H9 (cell line): ENCODE results near the gene CIAO2A.

DNA sequence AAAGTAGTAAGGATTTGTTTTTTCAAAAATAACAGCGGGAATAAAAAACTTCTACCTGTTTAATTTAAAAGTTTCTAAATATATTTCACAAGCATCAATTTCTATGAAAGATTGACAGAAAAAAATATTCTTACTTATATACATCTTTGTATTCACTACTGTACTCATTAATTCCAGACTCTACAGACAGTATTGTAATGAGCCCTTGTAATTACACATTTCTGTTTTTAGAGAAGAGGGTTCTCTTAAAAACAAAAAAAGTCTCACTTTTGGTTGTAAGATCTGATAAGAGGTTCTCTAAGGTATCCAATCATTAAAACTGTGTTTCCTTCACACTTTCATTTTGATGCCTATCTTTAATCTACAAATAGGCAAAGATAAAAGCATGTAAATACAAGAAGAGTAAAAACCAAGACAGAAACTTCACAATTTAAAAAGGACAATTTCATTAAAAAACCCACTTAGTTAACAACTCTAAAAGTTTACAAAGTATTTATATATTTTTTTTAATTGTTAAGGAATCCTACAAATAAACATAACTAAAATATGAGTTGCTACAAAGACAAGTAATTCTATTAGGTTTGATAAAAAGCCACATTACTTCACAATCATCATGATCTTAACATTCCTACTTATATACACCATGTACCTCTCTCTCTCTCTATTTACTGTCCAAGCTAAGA is 75.7 kb downstream of the FBXL22 start:
- PRO-cap: no peak

DNA sequence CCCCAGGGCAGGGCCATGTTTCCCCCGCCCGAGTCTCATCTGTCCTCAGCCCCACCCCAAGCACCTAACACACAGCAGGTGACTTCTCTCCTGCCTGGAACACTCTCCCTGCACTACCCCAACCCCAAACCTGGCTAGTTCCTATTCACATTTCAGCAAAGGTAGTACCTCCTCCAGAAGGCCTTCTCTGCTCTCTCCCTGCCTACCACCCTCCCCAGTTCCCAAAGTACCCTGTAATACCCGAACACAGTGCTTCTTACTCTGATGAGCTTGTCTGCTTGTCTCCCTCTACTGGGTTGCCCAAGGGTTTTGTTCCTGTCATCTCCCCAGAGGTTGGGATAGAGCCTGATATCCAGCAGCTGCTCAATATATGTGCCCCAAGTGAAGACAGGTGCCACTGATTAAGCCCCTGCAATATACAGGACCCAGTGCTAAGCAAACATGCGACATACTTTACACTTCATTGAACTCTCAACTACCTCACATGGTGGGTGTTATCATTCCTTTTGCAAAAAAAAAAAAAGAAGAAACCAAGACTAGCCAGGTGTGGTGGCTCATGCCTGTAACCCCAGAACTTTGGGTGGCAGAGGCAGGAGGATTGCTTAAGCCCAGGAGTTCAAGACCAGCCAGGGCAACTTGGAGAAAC is 103.6 kb downstream of the DAPK2 start:
- PRO-cap: no peak

DNA sequence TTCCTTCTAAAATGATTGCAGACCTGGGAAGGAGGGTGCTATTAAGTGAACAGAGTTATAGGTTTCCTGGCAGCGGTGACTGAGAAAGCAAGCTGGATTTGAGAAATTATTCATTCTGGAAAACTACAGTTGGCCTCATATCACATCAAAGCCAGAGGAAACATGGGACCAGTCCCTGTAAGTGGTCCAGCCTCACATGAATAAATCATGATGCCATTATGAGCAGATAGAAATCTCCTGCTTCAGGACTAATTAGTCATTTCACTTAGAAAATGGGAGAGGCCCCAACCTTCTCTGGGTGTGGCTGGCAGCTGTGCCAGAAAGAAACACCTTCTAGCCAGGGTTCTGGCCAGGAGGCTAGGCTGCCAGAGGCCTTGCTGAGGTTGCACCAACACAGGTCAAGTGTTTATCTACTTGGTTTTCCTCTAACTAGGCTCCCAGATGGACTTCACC is 32.6 kb downstream of the DAPK2 start:
- PRO-cap: no peak

DNA sequence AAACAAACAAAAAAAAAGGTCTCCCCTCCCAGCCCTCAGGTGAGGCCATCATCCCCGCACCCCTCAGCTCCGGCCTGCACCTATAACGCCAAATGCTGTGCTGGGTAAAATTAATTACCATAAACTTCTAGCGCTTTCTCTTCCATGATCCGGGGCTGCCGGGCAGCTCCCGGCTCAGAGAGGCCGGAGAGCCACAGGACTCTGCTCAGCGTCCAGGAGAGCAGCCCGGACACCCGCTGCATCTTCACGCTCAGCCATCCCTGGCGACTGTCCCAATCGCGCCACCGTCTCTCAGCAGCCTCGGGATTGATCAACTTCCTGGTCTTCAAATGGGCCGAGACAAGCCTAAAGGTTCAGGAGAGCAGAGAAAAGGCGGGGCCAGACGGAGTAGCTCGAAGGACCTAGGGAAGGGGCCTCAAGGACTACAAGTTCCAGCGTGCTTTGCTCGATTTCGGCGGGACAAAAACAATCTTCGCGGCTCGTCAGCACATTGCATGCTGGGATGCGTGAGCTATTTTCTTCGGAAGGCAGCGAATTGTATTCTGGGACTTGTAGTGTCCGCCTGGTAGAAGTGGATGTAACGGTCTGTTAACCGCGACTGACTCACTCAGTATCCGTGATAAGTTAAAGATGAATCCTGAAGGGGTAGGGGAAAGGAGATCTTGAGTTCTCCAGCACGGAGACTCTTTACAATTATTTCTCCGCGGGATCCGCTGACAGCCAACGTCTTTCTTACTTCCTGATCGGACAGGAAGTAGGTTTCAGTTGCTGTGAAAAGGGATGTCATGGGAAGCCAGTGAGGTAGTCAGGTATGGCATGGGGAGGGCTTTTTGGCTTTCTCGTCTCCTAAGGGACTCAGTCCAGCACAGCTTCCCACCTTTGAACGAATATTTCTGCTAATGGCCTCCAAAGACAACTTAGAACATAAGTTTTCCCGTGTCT is at the start of gene CIAO2A:
CIAO2A (minus strand) TSS at position 312 of the 942 bp plus-strand sequence.
- PRO-cap: bidirectional peak, plus-strand start at position 177 of the sequence, minus-strand start outside the sequence; bidirectional peak, plus-strand start at position 488 of the sequence, minus-strand start at position 269 of the sequence

GRCh38 chr15:64146042-64146443 is 5.5 kb upstream of the SNX22 start:
- PRO-cap: no peak

GRCh38 chr15:64166313-64167137 is 3.7 kb upstream of the PPIB start:
- PRO-cap: no peak

GRCh38 chr15:64180381-64180642 is 17.5 kb upstream of the PPIB start:
- PRO-cap: no peak

DNA sequence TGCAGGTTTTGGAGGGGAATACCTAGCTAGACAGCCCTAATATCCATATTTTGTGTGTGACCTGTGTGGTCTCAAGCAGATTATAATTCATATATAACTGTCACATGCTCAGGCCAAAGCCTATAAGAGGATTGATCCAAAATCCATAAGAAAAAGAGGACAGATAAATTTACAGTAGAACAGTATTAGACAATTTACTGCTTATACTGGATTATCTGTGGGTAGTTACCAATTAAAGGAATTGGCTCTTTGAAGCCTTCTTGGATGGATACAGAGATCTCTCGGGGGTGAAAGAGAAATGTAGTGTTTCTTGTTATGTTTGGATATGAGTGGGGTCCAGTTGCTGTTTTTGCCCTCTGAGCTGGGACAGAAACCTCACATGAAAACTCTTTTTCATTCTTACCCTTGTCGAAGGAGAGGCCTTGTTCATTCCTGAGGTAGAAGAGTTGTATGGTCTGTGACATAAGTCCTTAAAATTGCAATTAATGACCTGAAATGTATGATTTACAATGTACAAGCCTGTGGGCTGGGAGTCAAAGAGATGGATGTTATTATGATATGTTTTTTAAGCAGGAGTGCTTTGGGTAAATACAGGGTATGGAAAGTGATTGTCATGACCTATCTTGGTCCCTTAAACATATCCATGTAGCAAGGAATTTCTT is 32.7 kb downstream of the ZNF609 start:
- PRO-cap: no peak

DNA sequence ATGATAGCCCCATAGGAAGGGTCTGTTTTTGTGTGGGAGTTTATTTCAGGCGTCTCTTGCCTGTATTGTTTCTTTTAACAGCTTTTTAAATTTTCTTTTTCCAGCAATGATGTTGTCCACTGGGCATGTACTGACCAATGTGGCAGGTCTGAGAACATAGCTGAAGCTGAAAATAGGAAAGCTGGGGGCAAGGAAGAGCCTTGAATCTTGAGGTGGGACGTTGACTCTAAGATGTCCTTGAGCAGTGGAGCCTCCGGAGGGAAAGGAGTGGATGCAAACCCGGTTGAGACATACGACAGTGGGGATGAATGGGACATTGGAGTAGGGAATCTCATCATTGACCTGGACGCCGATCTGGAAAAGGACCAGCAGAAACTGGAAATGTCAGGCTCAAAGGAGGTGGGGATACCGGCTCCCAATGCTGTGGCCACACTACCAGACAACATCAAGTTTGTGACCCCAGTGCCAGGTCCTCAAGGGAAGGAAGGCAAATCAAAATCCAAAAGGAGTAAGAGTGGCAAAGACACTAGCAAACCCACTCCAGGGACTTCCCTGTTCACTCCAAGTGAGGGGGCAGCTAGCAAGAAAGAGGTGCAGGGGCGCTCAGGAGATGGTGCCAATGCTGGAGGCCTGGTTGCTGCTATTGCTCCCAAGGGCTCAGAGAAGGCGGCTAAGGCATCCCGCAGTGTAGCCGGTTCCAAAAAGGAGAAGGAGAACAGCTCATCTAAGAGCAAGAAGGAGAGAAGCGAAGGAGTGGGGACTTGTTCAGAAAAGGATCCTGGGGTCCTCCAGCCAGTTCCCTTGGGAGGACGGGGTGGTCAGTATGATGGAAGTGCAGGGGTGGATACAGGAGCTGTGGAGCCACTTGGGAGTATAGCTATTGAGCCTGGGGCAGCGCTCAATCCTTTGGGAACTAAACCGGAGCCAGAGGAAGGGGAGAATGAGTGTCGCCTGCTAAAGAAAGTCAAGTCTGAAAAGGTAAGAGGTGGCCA is 39.1 kb downstream of the ZNF609 start:
- PRO-cap: no peak

GRCh38 chr15:64507068-64507845 is 46.9 kb downstream of the ZNF609 start:
- PRO-cap: no peak

GRCh38 chr15:64642888-64643447 is 132.4 kb downstream of the RBPMS2 start:
- PRO-cap: no peak

DNA sequence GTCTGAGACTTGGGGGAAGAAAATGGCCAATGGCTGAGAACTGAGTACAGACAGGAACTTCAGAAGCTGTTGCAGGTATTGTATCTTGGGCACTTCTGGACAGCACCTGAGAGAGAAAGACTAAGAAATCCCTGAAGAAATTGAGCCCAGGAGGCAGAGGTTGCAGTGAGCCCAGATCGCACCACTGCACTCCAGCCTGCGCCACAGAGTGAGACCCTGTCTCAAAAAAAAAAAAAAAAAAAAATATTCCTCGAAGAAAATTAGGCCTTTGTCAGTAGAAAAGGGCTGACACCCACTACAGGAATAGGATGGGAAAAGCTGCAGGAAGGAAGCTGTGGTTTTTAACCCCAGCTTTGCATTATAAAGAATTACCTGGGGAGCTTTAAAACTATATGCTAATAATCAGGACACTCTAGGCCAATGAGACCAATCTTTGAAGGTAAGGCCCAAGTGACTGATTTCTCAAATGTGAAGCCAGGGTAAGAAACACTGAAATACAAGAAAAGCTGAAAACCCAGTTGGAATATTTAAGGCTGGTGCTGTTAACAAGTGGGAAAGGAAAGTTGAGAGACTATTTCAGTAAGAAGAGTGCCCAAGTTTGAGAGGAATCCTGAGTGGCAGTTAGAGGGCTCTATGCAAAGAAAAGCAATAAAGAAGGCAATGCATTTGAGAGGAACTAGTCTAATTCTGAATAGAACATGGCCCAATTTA is 74.4 kb downstream of the RBPMS2 start:
- PRO-cap: unidirectional peak, minus-strand start at position 90 of the sequence; bidirectional peak, plus-strand start at position 429 of the sequence, minus-strand start at position 210 of the sequence

DNA sequence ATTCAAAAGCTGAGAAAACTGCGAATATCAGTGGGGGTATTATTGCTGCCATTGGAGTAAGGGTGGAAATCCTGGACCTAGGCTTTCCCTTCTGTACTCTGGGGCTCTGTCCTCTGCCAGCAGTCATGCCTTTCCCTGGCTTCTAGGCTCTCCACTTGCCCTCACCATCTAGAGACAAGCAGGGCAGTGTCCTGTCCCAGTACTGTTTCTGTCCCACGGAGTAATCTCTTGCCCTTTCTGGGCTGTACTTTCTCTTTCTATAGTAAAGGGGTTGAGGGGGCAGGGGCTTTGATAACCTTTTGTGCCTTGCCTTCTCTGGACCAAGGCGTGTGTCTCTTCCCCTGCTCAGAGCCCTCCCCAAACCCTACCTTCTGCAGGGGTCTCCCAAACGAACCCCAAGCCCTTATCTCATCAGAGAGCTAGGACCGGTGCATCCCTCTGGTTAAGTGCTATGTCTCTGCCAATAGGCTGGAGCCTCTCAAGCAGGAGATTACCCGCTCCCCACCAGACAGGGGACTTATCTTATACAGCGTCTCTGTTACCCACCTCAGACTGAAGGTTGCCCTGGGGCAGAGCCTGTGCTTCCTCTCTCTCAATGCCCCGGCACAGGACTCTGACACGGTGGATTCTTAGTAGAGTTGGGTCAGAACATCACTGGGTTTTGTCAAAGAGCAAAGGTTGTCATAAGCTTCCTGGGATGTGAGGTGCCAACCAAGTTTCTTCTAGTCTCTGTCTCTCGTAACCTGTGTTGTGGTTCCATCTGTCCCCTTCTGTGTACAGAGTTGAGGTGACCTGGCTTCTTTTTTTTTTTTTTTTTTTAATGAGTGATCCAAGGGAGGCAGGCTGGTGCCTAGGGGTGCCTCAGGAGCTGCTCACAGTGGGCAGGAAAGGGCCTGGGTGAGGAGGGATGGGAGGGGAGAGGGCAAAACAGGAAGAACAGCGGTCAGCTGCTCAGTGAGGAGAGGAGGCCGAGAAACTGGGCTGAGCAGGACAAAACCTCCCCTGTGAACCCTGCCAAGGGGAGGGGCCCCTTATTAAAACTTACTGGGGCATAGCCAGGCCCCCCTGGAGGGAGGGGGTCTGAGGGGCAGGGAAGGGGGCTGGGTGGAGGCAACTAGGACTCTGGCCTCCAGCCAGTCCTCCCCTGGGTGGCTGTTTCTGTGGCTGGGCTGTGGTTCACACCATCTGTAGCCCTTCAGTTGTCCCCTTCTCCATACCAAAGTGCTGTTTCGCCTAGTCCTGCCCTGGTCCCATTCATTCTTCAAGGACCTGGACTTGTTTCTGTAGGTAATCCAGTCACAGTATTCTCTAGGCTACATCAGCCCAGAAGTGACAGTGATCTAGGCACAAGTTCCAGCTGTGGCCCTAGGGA is 3.2 kb downstream of the PLEKHO2 start:
- PRO-cap: no peak

DNA sequence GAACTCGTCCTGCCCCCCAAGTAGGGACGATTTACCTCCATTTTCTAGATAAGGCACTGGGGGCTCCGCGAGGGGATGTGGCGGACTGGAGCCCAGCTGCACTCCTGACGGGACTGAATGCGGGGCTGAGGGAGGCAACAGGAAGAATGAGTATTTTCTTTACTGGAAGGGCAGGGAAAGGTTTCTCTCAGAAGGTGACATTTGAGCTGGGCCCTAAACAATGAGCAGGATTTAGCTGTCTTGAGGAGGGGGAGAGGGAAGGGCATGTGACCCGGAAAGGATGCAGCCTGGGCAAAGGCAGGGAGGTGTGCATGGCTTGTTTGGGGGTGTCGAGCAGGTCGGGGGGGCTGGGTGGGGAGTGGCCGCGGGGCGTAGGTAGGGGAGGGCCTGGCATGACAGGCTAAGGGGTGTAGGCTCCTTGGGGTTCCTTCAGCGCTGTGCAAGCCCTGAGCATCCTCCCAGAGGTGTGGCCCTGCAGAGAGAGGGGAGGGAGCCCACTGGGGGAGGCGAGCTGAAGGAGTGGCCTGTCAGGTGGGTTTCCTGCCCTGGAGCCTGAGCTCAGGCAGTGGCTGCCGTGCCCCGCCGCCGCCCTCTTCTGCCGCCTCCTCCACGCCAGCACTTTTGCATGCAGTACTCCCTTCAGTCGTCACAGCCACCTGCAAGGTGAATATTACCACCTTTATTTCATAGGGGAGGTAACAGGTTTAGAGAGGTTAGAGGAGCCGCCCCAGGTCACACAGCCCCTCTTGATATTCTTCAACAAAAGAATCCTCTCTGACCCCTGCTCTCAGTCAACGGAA is 17.2 kb upstream of the ANKDD1A start:
- PRO-cap: unidirectional peak, minus-strand start at position 148 of the sequence; bidirectional peak, plus-strand start at position 565 of the sequence, minus-strand start at position 439 of the sequence

GRCh38 chr15:65009370-65010019 is 19.8 kb upstream of the SPG21 start:
- PRO-cap: no peak

- PRO-cap: no peak
Measured at GRCh38 chr15:65055052-65055666, 10.0 kb downstream of the SLC51B start.

GRCh38 chr15:65060569-65061318 is 7.0 kb downstream of the RASL12 start:
- PRO-cap: no peak

- PRO-cap: bidirectional peak, plus-strand start at chr15:65067486, minus-strand start at chr15:65067518
Measured at GRCh38 chr15:65067407-65067630, 472 bp downstream of the RASL12 start.

DNA sequence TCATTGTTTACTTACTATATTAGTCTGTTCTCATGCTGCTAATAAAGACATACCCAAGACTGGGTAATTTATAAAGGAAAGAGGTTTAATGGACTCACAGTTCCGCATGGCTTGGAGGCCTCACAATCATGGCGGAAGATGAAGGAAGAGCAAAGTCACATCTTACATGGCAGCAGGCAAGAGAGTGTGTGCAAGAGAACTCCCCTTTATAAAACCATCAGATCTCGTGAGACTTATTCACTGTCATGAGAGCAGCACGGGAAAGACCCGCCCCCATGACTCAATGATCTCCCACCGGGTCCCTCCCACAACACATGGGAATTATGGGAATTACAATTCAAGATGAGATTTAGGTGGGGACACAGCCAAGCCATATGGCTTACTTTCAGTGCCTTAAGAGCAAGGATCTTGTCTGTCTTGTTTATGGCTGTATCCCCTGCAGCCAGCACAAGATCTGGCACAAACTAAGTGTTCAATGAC is 33.0 kb upstream of the CILP start:
- PRO-cap: no peak

GRCh38 chr15:65423766-65424157 is 1.0 kb upstream of the IGDCC4 start:
- PRO-cap: unidirectional peak, minus-strand start at chr15:65423827